Measurements from ENCODE around the gene SNX20.

GRCh38 chr16:50591672-50592924, 43.9 kb downstream of the NKD1 start:
- PRO-cap = no peak
- RRBS, 2 experiments = 7 to 10% methylated on average over 3 of the region's 30 CpGs

DNA sequence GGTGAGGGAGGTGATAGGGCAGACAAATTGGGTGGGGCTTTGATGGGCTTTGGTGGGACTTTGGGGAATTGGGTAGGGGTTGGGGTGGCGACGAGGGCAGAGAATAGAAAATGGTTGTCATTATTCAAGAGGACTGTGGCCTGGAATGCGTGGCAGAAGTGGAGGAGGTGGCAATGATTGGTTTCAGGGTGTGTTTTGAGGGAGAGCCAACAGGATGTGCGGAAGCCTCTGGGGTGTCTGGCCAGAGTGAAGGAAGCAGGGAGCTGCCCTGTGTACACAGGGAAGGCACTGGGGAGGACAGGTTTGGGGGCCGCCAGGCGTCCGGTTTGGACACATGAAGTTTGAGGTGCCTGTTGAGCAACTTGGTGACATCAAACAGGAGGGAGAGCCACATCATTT, 48.8 kb downstream of the NKD1 start:
- PRO-cap = no peak
- RRBS, 2 experiments = no CpG with 5 or more reads among the region's 7 CpGs

- PRO-cap = no peak
- RRBS, 2 experiments = 69 to 76% methylated on average over 2 to 3 of the region's 13 CpGs
Observed at GRCh38 chr16:50681073-50681607, at the start of gene SNX20. SNX20 (minus strand) TSS chr16:50681312.

GRCh38 chr16:51131380-51131923, 19.6 kb downstream of the SALL1 start:
- PRO-cap = no peak
- RRBS, 2 experiments = no CpG with 5 or more reads among the region's 10 CpGs

DNA sequence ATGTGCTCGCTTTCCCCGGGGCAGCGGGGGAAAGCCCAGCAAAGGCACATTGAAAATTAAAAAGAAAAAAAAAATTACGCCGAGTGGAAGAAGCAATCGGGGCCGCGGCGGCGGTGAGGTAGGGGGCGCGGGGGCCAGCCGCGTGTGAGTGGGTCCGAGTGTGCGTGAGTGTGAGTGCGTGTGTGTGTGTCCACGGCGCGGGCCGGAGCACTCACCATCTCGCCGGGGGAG, 204 bp downstream of the SALL1 start:
- PRO-cap = no peak
- RRBS, 2 experiments = no CpG with 5 or more reads among the region's 23 CpGs

DNA sequence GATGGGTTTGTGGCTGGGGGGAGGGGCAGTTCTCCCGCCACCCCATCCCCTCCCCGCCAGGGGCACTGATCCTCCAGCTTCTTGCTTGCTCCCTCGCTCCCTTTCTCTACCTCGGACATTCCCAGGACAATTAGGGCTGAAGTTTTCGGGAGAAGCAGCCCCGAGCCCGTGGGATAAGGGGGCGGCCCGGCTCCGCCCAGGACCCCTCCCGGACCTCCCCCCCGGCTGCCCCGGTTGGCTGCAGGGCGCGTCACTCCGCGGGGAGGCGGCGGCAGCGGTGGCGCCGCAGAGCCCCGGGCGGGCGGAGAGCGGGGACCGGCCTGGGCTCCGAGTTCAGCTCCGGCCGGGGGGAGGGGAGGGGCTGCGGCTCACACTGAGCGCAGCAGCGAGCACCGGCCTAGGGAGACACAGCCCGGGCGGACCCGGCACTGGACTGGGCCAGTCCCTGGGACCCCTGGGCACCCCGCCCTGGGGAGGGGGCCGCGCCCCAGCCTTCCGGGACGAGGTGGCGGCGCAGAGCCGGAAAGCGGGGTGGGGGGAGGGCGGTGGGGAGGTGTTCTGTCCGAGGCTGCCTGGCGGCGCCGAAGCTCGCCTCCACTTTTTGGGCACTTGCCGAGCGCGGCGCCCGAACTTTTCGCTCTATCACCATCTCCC, 1.2 kb upstream of the SALL1 start:
- PRO-cap = no peak
- RRBS, 2 experiments = 1 to 4% methylated on average over 21 of the region's 58 CpGs

DNA sequence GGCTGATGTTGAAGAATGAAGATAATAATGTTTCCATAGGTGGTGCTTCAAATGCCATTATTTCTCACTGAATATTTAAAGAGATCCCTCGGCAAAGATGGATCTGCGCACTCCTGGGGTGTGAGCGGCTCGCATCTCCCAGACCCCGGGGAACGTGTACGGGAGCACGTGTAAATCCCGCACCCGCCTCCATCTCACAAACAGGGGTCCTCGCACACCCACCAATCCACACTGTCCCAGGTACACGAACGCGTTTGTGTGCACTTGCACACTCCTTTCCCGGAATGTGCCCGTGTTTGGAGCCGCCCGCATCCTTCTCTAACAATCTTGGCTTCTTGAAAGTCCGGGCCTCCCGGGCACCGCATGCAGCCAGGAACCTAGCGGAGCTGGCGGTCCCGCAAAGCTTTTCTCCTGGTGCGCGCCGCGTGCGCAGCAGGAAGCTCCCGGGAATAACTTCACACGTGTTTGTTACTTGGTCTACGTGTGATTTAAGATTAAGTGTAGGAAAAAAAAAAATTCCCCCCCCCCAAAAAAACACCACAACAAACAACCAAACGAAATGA, 2.5 kb upstream of the SALL1 start:
- PRO-cap = no peak
- RRBS, 2 experiments = 3 to 4% methylated on average over 14 of the region's 33 CpGs

GRCh38 chr16:51391580-51392190, 240.6 kb upstream of the SALL1 start:
- PRO-cap = no peak
- RRBS, 2 experiments = 11 to 35% methylated on average over 6 of the region's 15 CpGs

DNA sequence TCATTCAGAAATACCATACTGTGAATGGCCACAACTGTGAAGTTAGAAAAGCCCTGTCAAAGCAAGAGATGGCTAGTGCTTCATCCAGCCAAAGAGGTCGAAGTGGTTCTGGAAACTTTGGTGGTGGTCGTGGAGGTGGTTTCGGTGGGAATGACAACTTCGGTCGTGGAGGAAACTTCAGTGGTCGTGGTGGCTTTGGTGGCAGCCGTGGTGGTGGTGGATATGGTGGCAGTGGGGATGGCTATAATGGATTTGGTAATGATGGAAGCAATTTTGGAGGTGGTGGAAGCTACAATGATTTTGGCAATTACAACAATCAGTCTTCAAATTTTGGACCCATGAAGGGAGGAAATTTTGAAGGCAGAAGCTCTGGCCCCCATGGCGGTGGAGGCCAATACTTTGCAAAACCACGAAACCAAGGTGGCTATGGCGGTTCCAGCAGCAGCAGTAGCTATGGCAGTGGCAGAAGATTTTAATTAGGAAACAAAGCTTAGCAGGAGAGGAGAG, 495.3 kb upstream of the SALL1 start:
- PRO-cap = no peak
- RRBS, 2 experiments = no CpG with 5 or more reads among the region's 10 CpGs

- PRO-cap = no peak
- RRBS, 2 experiments = no CpG with 5 or more reads among the region's 10 CpGs
Observed at GRCh38 chr16:52237719-52238218, 309.2 kb downstream of the TOX3 start.

DNA sequence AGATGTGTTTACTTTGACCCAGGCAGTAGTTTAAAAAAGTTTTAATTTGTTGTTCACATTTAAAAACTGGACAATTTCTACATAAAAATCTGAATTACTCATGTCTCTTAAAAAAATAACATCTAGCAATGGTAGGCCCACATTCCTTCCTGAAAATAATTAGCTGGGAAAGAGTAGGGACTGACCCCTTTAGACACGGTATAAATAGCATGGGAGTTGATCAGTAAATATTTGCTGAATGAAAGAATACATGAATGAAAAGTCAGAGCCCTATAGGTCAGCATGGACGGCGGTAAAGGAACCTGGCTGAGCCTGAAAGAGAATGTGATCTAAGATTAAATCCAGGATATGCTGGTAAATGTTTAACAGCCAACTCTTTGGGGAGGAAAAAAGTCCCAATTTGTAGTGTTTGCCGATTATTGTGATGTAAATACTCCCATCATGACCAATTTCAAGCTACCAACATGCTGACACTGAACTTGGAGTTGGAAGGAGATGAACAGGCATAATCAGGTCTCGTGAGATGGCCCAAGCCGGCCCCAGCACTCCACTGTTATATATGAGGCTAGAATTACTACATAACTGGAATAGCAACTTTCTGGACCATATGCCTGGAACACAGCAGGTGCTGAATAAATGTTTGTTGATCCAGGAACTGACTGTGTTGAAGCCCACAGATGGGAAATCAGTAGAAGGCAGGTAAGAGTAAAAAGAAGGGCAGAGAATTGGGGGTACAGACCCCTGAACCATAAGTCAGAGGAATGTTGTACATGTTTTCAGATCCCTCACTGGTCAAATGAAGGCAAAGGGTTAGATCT, 18.1 kb upstream of the TOX3 start:
- PRO-cap = no peak
- RRBS, 2 experiments = no CpG with 5 or more reads among the region's 6 CpGs

GRCh38 chr16:52577862-52578741, 31.2 kb upstream of the TOX3 start:
- PRO-cap = no peak
- RRBS, 2 experiments = no CpG with 5 or more reads among the region's 10 CpGs

- PRO-cap = no peak
- RRBS, 2 experiments = no CpG with 5 or more reads among the region's 7 CpGs
Observed at GRCh38 chr16:53061542-53062384, 7.0 kb downstream of the CHD9 start.

- PRO-cap = no peak
- RRBS, 2 experiments = no CpG with 5 or more reads among the region's 9 CpGs
Observed at GRCh38 chr16:53433444-53433897, 800 bp upstream of the RBL2 start.

GRCh38 chr16:53480373-53480768, 22.6 kb downstream of the AKTIP start:
- PRO-cap = no peak
- RRBS, 2 experiments = no CpG with 5 or more reads among the region's 1 CpG

DNA sequence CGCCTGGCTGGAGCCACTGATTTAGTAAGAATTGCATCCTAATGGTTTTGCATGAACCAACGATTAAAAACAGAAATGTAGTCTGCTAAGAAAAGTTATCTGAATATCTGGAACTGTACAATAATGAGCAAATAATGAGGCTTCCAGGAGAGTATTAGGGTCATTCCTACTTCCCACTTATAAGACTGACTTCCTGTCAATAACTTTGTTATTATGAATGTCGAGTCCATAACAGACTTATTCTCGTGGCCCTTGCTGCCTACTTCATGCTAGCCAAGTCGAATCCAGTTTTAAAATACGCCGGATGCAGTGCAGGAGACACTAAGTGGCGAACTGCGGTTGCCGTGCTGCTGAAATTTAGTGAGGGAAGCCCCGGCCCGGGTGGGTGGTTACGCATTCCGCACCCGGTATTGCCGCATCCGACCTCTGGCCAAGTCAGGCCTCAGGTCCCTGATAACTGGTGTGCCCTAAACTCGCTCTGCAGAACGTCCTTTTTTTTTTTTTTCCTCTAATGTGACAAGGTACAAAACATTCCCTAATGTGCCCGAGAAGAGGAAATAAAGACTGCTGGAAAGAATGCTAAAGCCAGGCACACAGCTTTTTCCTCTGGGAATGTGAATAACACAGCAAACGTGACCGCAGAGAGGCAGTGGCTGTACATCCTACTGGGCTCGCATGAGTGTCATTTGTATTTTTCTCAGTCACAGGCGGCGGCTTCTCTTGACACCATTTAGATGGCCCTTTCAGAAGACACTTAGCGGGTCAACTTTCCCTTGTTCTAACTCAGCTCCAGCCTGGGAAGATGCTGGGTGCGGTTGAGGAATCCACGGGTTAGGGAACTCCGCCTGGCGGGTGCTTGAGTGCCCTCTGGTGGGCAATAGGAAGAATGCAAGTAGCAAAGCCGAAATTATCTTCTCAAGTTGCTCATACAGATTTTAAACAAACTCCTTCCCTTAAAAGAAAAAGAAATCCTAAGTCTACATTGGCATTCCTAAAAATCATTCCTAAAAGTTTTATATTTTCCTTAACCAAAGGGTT, 7.1 kb upstream of the AKTIP start:
- PRO-cap = no peak
- RRBS, 2 experiments = 63 to 67% methylated on average over 4 of the region's 31 CpGs

DNA sequence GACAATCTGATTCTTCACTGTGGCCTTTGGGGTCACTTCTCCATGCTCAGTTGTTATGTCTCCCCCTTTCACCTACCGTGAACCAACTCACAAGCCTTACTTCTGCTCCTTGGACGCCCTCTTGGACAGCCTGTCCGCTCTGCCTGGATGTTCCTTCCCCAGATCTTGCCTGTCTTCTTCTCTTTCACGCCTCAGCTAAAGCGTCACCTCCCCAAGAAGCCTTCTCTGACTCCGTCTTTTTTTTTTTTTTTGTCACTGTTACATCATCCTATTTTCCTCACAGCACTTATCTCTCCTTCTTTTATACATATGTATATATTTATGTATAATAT, 16.3 kb upstream of the AKTIP start:
- PRO-cap = no peak
- RRBS, 2 experiments = no CpG with 5 or more reads among the region's 6 CpGs

- PRO-cap = no peak
- RRBS, 2 experiments = no CpG with 5 or more reads among the region's 1 CpG
Observed at GRCh38 chr16:53780090-53780400, 76.1 kb downstream of the FTO start.

DNA sequence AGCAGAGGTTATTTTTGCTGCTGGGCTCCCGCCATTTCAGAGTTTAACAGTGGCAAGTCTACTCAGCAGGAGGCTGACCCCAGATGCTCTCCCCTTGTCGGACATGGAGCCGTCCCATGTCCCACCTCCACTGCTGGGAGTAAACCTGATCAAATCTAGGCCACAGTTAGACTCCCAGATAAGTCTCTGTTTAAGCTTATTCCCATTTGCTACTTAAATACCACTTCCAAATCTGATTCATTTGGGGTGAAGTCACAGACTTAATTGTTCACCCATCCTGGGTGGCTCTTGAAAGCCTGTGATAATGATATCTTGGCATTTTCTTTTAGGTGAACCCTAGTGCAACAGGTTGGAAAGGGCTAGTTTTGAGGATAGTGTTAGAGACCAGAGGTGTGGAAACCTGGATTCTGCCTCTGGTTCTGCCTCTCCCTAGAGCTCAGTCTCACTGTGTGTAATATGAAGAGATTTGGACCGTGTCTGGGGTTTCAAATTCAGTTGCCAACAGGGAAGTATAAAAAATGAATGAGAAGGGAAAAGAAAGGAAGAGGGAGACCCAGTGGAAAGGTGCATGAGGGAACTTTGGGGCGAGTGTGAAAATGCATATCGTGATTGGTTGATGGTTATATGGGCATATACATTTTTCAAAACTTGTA, 269.3 kb downstream of the FTO start:
- PRO-cap = no peak
- RRBS, 2 experiments = no CpG with 5 or more reads among the region's 6 CpGs

DNA sequence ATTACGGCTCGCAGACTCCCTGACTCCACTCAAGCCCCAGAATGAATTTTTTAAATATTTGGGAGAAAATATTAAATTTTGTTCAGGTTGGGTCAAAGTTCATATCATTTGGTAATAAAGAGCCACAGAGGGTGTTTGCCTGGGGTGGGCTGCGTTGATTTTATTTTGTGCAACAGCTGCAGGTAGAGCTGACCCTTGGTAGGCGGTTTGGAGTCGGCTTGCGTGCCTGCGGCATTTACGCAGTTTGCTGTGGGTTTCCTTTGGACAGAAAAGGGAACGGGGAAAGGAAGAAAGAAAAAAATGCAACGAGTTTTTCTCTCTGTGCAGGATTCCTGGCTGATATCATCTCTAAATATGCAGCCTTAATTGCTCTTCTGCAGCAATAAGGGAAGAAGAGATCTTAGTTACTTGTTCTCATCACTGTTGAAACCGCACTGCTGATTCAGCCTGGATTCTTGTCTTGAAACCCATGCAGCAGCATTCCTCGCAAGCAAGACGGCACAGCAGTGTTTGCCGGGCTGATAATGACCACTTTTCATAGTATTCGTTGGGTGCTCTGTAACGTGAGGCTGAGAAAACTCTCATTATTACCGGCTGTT, 114.6 kb downstream of the IRX3 start:
- PRO-cap = no peak
- RRBS, 2 experiments = 4 to 13% methylated on average over 2 of the region's 17 CpGs